Measurements from ENCODE around the gene B3GALT5.

- PRO-cap, result no peak
Observed at GRCh38 chr21:38834774-38835094, 29.0 kb downstream of the ETS2 start.

DNA sequence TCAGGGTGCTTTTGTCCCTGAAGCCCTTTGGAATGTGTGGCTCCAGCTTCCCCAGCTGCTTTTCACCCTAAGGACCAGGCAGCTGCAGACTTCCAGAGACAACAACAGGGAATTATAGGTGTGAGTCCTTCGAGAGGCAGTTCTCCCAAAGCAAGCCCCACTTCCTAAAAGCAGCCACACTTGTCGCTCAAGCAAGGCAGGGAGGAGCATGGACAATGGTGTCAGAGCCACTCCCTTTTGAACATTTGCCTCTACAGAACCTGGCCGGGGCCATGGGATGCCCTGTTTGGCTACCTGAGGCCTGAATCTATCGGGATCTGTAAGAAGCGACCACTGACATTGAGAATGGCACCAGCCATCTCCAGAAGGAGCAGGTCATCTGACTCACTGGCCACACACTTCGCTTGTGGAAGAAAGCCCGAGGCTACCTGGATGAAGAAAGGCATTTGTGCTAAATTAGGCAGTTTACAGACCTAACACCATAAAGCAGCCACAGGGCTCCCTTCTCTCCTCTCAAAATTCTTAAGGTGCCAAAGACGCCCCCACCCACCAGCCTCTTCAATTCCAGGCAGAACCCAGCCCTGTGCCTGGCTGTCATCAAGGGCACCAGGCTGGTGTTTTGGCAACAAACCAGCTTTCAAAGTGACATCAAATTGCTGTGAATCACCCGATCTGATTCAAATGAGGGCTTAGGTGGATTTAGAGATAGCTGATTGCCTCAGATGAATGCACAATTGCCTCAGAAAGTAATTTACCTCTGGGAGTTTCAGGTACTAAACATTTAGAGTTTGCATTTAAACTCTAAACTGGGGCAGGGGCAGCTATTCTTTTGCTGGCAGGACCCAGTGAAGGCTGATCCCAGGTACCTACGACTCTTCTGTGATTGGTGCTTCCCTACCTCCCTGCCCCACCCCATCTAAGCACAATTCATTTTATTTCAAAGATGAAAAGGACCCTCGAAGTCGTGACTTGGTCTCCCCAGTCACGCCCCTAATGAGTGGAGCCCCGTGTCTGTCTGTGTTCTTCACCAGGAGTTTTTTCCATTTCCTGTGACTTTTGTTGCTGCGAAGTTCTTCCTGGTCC is 104.9 kb downstream of the ETS2 start:
- PRO-cap, result no peak

- PRO-cap, result unidirectional peak, minus-strand start at chr21:38997462; unidirectional peak, minus-strand start at chr21:38997492
Observed at GRCh38 chr21:38997141-38997773, 186.0 kb downstream of the PSMG1 start.

- PRO-cap, result no peak
Observed at GRCh38 chr21:39196078-39196653, 12.9 kb upstream of the PSMG1 start.

- PRO-cap, result no peak
Observed at GRCh38 chr21:39208904-39209293, 25.6 kb upstream of the PSMG1 start.

DNA sequence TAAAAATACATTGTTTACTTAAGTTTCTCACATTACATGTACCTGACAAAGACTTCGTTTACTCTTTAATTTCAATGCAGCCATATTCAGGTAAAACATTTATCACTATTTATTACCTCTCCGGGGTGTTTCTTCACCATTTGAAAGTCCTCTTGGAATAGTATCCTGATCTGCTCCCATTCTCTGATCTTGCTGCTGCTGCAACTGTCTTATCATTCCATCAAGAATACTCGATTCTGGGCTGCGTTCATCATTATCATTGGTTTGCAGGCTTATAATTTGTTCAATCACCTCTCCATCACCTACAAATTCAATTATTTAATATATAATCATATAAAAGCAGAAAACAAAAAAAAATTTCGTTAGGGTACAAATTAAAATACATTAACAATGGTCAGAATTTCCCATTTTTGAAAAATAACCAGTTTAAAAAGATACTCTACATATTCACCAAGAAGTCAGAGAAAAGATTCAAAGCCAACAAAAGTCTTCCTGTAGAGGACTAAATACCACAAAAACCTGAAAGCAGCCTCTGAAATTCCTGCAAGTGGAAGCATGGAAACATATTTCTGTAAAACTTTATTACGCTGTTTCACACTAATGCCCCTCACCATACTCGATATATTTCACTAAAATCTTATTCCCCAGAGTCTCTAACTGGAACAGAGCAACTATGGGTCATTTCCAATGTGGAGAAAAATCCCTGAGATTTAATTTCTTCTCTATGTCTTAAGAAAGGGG is 54.9 kb downstream of the BRWD1 start:
- PRO-cap, result no peak

DNA sequence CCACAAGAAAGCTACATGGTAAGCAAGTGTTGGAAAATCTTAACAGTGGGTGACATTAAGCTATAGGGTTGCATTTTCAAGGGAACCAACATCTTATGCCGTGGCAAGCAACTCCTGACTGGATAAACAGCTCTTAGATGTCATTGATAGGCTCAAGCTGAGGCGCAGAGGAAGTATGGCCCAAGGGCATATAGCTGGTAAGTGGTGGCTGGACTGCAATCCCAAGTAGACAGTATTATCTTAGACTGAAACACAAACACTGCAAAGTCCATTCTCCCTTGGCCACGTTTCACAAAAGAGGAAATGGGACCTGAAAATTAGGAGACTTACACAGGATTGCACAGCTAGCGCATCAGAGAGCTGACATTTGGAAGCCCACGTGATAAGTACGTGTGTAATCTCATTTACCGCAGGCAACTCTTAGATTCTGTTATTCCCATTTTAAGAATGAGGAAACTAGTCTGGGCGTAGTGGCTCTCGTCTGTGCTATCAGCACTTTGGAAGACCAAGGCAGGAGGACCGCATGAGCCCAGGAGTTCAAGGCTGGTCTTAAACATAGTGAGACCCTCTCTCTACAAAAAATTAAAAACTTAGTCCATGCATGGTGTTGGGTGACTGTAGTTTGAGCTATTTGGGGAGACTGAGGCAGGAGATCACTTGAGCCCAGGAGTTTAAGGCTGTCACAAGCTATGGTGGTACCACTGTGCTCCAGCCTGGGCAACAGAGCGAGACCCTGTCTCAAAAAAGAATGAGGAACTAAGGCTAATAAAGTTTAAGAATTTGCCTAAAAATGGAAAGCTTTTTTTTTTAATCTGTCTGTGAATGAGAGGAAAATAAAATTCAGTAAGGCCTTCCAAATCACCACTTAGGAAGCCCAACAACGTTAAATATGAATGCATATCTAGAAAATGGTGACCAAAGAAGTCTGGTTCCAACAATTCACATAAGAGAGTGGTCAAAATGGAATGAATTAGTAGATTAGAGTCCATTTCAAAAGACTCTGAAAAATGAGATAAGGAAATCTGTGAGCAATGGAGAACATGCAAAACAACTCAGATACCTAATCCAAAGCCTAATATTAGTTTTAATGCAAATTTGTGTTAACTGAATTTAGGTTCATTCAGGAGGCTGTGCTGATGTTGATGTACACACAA is 4.3 kb upstream of the BRWD1 start:
- PRO-cap, result no peak

DNA sequence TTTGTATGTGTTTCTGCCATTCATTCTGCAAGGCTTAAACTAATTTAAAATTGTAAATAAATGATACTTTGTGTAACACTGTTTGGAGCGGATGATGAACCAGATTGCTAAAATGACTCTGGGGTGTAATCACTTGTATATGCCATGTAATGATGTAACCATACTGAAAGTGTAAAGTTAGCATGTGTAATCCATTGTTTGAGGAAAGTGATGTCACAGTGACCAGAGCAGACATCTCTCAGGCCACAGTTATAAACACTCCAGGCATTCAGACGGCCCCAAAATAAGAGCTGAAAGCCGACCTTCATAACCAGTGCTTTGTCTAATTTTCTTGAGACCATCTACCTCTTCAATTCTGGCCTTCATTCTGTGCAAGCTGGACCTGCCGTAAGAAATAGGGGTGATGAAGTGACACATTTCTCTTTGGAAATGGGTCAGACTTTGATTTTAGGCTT is 700 bp downstream of the SH3BGR start:
- PRO-cap, result bidirectional peak, plus-strand start at position 281 of the sequence, minus-strand start at position 114 of the sequence

GRCh38 chr21:39502506-39503186 is 50.9 kb downstream of the SH3BGR start:
- PRO-cap, result no peak

DNA sequence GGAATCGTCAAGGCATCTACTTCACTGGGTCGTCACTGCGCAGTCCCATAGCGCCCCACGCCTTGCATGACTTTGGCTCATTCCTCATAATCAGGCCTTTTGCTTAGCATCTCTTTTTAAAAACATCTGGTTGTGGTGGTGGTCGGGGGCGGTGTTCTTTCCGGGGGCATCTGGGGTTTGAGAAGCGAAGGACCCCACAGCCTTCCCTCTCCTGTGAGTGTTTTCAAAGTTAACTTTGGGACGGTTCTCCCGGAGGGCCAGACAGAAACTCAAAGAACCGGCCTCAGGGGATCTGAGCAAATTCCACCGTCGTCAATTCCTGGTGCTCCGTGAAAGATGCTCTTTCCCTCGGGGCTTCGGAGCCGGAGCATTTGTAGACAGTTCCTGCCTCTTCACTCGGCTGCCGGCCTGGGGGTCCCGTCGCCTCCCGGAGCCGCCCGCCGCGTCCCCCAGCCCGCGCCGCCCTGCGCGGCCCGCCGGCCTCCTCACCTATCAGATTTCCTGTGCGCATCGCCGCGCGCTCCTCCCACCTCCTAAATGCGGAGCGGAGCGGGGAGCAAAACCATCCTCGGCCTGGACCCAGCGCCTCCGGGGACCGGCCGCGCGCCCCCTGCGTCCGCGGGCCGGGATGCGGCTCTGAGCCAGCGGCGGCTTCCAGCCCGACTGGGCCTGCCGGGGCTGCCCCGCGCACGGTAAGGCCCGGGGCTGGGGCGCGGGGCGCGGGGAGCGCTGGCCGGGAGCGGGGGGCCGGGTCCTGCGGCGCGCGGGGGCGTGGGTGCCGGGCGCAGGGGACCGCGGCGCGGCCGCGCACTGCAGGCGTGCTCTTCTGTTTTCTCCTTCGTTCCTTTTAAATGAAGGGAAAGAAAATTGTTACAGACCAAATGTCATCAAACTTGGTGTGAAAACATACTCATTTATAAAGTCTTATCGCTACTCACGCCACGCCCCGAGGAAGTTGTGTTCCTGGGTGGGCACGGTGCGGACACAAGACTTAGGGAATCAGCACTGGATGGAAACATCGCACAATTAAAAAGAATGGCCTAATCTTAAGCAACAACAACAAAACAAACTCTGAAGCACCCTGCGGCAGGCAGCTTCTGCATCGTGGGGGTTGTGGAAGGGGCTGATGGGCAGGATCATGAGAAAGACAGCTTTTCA is at the start of gene B3GALT5:
B3GALT5 (plus strand) TSS at position 565 of the 1,158 bp plus-strand sequence.
- PRO-cap, result no peak

DNA sequence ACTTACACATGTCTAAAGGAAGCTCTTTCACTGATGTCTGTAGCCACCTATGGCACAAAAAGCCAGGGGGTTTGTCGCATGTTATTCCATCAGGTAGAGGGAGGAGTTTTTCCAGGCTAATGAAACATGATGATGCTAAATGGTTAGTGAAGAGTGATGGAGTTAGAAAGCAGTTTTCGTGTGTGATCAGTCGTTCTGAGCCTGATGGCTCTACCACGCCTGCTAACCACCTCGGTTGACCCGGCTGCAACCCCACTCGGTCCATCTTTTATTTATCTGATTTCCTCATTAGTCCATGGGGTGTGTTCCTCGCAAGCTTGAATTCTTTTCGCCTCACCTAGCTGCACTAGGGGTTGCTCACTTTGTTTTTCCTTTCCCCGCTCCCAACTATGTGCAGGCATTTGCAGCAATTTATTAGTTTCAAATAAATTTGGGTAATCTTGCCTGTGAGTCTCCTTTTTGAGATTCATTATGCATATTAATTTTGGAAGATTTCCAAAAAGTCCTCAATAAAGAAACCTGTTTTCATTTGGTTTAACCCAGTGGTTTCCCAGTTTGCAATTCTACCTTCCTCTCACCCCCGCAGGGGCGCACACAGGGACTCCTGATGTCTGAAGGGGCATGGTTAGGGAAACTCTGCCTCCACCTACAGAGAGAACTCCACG is 12.5 kb downstream of the B3GALT5 start:
- PRO-cap, result no peak

DNA sequence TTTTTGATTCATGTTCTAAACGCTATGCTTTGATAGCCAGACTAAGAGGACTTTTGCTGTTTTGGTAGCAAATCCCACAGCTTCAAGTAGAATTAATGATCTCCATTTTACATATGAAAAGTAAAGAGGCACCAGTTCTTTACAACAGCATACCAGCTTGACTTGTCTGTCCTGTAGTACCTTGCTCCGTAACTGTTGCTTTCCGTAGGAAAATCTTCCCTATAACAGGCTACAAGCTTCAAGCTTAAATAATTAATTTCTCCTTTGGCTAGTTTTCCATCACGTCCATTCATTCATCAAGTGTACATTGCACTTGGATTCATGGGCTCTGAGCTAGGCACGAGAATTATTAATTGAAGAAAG is 29.1 kb downstream of the B3GALT5 start:
- PRO-cap, result no peak

DNA sequence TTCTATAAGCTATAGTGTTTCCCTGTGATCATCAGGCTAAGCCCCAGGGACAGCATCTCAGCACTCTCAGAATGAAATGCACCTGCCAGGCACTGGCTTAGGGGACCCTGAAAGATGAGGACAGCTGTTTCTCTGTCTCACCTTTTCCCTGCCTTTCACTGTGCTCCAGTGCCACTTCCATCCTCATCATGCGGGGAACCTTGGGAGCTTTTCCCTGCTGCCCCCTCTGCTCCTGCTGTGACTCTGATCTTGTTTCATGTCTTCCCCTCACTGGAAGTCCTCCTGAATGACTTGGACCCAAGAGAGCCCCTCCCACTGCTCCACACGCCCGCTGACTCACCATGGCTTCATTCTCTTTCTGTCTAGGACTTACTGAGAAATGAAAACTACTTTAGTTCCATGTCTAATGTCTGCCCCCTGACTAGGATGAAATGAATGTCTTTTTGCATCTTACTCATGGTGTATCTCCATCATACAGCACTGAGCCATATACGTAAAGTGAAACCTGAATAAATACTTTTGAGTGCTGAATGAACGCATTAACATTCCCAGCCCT is 182.0 kb downstream of the PCP4 start:
- PRO-cap, result no peak

GRCh38 chr21:41166751-41167240 is 1.2 kb upstream of the BACE2 start:
- PRO-cap, result no peak

GRCh38 chr21:41169463-41170063 is 1.6 kb downstream of the BACE2 start:
- PRO-cap, result no peak

GRCh38 chr21:41227583-41228408 is 59.8 kb downstream of the BACE2 start:
- PRO-cap, result no peak

DNA sequence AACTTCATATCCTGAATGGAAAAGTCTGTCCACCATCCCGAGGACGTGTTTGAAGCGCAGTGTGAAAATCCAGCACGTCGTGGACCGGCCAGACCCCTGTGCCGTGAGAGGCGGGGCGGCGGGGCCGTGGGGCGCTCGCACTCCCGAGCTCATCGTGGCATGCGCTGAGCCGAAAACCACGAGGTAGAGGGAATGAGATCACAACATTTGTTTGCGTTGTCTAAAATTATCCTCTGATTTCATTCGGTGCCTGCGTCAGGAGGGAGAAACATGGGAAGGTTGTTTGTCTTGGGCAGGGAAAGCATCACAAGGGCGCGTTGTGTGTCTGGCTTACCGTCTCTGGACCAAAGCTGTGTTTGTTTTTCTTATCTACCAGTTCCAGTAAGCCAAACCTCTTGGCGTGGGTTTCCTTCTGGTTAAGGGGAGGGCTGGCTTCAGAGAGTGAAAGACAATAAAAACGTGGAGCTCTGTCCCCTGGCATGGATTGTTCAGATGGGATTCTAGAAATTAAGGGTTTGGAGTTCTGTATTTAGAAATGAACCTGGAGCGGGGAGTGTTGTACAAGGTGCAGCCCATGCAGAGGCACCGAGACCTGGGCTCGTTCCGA is 69.0 kb upstream of the FAM3B start:
- PRO-cap, result no peak

DNA sequence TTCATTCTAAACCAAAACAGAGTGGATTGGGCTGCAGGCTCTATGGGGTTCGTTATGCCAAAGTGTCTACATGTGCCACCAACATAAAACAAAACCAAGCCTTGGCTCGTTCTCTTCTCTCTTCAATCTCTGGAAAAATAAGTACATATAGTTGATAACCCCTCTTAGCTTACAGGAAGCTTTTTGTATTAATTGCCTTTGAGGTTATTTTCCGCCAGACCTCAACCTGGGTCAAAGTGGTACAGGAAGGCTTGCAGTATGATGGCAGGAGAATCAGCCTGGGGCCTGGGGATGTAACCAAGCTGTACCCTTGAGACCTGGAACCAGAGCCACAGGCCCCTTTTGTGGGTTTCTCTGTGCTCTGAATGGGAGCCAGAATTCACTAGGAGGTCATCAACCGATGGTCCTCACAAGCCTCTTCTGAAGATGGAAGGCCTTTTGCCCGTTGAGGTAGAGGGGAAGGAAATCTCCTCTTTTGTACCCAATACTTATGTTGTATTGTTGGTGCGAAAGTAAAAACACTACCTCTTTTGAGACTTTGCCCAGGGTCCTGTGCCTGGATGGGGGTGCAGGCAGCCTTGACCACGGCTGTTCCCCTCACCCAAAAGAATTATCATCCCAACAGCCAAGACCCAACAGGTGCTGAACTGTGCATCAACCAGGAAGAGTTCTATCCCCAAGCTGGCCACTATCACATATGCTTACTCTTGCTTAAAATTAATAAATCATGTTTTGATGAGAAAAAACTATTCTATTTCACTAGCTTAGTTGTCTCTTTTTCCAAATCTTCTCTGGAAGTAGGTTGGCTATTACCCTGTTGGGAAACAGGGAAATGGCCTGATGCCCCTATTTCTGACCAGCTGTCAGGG is 40.5 kb upstream of the FAM3B start:
- PRO-cap, result no peak

DNA sequence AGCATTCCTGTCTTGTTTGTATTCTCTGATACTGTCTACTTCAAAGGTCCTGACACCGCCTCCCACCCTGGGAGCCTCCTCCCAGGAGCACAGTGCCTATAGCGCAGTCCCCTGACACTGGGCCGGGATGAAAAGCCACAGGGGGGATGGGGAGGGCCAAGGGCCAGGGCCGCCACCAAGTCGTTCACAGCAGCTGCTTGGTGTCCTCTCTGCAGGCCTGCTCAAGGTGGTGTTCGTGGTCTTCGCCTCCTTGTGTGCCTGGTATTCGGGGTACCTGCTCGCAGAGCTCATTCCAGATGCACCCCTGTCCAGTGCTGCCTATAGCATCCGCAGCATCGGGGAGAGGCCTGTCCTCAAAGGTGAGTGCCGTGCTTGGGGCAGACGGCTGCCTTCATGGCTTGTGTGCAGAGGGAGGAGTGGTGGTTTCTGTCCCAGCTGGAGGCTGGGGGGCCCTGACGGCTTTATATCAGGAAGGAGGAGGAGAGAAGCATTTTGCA is 6.2 kb downstream of the FAM3B start:
- PRO-cap, result no peak

DNA sequence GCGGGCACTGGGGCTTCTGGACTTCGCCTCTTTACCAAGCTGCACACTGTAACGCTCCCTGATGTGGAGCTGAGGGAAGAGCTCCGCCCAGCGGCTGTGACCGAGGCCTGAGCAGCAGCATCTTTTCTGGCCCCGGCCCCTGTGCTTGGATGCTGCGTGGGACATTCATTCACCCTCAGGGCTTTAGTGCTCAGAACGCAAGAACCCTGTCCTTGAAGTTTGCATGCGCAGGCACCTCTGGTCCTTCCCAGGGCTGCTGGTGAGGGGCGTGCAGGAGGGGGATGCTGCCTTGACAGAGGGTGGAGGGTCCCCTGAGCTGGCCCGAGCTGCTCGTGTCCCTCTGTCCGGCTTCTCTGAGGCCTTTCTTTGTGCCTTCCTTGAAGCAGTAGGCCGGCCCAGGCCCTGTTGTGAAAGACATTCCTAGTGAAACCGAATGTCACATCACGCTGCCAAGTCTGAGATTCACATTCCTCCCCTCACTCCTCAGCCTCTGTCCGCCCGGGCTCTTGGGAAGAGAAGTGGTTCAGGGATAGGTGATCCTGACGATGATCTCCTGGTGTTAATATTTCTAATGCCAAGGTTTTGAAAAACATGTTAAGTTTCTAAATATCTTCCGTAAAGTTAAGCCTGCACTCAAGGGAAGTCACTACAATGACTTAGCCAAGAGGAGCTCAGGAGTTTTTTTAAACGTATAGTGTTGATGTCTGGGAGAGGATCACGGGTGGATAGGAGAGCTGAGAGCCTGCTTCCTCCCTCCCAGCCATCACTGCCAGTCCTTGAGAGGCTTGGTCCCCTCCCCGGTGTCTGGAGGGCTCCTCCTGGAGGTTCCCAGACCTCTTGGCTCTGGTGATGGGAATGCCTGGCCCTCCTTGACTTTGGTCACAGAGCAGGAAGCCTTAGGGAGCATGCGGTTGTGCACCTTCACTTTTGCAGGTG is 1.2 kb upstream of the MX2 start:
- PRO-cap, result bidirectional peak, plus-strand start at position 439 of the sequence, minus-strand start at position 355 of the sequence